Measurements from ENCODE around the genes SMIM38 and FGF3.

GRCh38 chr11:69050134-69050341, 1.3 kb downstream of the TPCN2 start:
- RRBS: no CpG with 5 or more reads among the region's 3 CpGs

DNA sequence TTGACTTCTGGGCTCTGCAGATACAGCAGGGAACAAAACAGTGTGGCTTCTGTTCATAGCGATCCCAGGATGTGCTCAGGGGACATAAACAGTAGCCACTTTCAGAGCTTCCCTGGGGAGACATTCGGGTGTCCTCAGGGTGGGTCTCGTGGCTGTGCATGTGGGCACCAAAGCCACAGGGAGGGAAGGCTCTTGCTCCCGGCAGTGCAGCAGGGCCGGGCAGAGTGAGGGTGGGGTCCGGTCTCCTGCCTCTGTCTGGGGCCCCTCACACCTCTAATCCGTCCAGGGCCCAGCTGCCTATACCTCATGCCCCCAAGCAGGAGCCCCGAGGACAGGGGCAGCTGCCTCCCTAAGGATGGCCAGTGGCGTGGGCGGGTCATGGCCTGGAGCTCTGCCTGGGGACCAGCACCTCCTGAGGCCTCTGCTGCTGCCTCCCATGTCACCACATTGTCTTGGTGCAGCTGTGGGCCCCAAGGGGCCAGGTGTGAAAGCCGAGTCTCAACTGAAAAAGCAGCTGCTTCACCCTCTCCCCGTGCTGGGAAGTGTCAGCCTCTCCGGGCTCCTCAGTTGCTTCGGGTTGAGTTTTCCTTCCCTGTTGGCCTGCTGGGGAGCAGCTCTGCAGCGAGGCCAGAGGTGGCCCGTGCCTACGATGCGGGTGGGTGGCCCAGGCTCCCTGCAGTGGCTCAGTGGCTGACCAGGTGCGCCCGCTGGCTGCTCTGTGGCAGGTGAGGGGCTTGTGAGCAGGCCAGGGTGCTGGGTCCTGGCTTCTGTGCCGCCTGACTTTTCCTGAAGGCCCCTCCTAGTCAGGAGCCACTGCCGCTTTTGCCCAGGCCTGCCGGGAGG, 3.9 kb downstream of the TPCN2 start:
- RRBS: 99% methylated on average over 1 of the region's 23 CpGs

GRCh38 chr11:69067284-69067666, 18.5 kb downstream of the TPCN2 start:
- RRBS: 100% methylated on average over 4 of the region's 15 CpGs

DNA sequence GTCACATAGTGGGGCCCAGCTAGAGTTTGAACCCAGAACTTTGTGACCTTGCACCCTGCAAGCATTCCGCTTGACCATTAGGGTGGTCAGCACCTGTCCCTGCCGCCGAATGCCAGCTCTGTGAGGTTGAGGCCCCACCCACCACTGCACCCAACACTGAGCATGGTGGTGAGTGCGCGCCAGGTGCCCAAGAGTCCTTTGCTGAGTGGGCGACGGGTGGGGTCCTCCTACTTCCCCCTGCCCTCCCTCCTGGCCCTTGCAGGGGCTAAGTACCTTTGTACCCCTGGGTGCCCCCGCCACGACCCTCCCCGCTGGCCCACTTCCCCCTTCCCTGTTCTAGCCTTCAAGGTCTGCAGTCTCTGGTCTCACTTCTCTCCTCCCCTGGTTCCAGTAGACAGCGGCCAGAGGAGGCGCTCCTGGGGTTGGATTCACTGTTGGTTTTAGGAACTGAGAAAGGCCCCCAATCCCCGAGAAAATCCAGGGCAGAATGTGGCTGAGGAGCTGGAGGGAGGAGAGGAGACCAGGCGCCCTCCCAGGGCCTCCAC, 32.2 kb upstream of the SMIM38 start:
- RRBS: no CpG with 5 or more reads among the region's 14 CpGs

DNA sequence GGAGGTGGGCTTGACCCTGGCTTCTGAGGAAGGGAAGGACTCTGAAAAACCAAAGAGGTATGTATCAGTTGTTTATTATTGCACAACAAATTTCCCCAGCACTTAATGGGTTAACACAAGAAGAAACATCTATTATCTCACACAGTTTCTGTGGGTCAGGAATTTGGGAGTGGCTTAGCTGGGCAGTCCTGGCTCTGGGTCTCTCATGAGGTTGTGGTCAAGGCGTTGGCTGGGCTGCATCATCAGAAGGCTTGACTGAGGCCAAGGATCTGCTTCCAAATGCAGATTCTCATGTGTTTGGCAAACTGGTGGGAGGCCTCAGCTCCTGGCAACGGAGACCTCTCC, 17.5 kb upstream of the SMIM38 start:
- RRBS: no CpG with 5 or more reads among the region's 2 CpGs

GRCh38 chr11:69151735-69152188, 4.0 kb upstream of the SMIM38 start:
- RRBS: 20% methylated on average over 1 of the region's 8 CpGs

DNA sequence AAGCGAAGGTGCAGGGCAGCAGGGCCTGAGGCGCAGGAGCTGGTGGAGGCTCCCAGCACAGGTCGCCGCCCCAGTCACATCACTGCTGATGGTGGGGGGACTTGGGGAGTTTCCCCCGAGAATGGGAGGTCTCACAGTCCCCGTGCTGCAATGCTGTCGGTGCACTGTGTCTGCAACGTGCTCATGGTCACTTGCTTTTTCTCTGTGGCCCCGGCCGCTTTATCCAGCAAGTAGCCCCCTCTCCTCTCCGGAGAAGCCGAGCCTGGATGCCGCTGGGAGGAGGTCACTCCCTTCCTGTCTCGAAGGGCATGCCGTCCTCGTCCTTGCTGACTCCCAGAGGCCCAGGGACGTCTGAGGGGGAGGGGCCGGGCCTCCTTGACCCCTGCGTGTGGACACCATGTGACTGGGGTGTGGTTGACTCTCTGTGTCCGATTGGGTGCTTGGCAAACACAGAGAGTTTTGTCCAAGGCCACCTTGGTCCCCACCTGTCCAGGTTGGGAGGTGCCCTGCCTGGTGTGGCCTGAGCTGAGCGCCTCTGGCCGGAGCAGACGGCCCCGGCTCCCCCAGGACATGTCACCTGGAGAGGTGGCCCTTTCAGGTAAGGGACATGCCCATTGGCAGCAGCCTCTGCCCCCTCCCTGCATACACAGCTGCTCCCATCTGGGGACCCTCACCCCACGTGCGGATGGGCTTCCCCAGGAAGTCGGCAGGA, 489 bp upstream of the SMIM38 start:
- RRBS: 100% methylated on average over 1 of the region's 27 CpGs

- RRBS: no CpG with 5 or more reads among the region's 22 CpGs
Measured at GRCh38 chr11:69155802-69156499, at the start of gene SMIM38. SMIM38 (plus strand) TSS chr11:69155935.

GRCh38 chr11:69157090-69157888, 1.6 kb downstream of the SMIM38 start:
- RRBS: 18% methylated on average over 30 of the region's 47 CpGs

DNA sequence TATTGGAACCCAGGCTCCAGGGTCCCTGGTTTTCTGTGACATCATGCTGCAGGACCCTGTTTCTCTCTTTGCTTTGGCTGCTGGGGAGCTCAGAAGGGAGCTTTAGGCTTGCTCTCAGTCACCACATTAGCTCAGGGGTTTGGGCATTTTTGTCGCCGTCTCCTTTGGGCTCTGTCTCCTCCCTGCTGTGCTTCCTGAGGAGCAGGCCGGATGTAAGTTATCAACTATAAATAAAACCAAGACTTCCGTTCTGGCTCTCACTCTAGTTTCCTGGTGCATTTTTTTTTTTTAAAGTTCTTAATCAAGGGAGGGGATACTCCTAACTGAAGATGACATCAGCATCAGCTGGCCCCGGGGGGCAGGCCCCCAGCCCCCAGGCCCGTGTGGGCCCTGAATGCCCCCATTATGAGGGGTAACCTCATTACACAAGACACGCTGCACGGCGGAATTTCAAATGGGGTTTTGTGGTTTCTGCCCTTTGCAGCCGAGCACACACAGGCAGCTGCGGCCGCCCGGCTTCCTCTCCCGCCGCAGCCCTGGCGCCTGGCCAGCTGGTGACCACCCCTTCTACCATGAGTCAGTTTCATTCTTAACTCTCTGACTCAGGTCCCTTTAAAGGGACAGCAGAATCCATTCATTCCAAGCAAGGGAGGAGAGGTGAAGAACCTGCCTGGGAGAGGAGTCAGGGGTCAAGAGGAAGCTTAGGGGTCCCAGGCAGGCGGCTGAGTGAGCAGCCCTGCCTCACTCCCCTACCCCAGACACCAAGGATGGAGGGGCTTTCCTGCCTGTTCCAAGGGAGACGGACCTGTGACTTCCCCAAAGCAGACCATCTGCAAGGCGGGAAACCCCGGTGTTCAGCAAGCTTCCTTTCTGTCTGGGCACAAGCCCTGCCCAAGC, 3.3 kb downstream of the MYEOV start:
- RRBS: no CpG with 5 or more reads among the region's 20 CpGs

- RRBS: no CpG with 5 or more reads among the region's 15 CpGs
Measured at GRCh38 chr11:69297925-69298456, 4.0 kb downstream of the MYEOV start.

DNA sequence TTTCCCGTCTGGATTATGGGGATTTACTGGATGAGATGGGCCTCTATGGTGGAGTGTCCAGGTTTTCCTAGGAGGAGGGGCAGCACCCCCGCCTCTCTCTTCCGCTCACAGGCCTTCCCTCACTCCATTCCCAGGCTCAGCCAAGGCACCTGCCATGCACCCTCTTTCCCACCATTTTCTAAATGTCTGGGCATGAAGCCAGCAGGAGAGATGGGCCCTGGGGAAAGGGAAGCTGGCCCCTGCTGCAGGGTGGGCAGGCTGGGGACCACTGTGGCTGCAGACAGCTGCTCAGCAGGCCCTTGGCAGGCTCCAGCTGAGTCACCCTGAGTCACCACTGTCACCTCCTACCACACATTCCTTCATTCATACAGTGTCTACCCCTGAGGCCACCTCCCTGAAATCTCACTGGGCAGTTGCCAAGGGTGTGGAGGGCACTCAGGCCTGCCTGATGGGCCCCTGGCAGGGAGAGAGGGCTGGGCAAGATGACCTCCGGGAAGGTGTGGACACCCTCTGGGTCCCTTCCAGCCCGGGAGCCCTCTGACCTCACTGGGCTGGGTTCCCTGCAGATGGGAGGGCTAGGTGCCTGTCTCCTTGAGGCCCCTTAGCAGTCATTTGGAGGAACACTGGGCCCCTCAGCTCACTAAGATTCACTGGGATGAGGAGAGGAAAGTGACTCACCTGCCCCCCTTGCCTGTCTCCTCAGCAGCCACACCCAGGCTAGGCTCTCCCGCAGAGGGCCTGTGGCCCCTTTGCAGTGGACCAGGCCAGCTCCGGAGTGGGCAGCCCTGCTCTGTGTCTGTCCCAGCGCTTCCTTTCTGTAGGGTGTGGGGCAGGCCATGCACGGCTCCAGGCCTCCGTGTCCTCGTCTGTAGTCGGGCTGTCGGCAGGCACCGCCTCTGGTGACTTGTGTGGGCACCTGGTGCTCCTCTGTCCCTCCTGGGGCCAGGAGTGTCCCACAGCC, 7.8 kb downstream of the MYEOV start:
- RRBS: no CpG with 5 or more reads among the region's 14 CpGs

DNA sequence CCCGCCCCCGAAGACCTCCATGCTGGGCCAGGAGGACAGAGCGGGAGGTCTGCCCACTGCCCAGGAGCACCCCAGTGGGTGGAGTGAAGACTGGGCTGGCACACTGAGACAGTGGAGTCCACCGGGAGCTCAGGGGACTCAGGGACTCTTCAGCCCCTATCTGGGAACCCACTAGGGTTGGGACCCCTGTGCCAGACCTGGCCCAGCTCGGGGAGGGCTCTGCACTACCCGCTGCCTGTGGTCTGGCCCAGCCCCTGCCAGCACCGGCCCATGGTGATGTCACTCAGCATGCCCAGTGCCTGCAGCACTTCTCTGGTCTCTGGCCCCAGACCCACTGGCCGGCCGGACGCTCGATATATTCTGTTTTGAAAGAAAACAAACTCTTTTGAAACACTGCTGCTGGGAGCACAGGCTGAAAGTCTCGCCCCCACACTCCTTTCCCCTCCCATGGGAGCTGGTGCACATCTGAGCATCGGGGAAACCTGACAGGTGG, 62.8 kb downstream of the MYEOV start:
- RRBS: 17% methylated on average over 2 of the region's 13 CpGs

- RRBS: 60% methylated on average over 4 of the region's 18 CpGs
Measured at GRCh38 chr11:69489259-69489866, 151.6 kb upstream of the CCND1 start.

DNA sequence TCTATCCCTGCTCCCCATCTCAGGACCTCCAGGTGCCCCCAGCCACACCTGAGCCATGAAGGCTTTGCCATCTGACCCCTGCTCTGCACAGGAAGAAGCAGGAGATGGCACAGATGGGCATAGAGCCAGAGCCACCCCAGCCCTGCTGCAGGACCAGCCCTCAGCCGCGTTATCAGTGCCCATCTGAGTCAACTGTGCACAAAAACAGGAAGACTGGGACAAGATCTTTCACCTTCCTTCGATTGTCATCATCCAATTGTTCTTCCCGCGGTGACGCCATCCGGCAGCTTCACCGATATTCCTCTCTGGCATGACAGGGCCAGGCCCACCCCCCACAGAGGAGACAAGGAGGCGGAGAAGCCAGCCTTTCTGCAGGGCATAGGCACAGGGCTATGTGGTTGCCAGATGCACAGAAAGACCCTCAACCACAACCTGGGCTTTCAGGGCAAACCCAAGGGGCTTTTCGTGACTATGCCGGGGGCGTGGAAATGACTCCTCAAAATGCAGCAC, 146.5 kb upstream of the CCND1 start:
- RRBS: no CpG with 5 or more reads among the region's 12 CpGs

DNA sequence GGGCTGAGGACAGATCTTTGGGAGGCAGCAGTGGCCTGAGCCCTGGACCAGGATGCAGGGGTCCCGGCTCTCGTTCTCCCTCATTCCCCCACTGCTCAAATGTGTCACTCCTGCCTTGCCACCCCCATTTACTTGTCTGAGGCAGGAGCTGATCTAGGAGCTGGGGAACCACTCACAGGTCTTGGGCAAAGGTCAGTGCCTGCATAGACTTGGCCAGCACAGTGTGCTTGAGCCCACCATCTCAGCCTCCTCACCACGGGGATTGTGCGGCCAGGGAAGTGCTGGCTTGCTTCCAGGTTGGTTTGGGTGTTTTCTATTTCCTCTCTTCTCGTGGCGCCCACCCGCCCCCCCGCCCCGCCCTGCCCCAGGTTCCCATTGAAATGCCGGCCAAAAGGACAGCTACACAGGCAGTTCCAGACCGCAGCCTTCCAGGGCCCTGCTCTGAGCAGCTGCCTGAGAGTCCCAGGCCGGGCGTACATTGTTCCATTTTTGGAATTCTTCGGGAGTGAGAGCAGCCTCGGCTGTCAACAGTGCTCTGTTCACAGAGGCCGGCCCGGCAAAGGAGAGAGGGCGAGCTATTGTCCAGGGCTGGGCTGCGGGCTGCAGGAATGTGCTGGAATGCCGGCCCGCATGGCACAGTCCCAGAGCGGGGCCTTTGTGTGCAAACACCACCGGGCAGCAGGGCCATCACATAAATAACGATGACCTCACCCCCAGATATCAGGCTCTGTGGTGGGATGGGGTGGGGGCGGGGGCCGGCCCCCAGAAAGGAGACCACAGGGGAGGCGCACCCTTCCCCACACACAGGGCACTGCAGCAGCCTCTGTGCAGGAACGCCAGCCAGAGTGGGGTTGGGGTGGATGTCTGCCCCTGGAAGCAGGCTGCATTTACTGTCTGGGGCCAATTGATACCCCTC, 143.9 kb upstream of the CCND1 start:
- RRBS: 4% methylated on average over 14 of the region's 28 CpGs

DNA sequence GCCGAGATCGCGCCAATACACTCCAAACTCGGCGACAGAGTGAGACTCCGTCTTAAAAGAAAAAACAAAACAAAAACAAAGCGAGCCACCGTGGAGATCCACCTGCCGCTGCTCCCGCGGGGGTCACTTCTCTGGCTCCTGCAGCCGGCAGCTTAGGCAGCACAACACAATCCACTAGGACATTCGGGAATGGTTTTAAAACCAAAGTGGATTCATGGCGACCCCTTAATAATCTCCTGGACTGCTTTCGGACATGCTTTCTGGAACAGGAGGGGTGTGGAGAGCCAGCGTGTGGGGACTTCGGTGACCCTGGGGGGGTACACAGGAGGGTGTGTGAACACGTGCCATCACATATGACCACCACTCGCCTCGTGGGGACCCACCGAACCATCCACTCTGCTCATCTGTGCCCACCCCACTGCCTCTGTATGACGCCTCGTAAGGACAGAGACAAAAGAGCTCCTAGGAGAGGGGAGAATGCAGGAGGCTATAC, 9.0 kb downstream of the LTO1 start:
- RRBS: no CpG with 5 or more reads among the region's 23 CpGs

GRCh38 chr11:69703070-69703881, 546 bp downstream of the FGF19 start:
- RRBS: 1% methylated on average over 13 of the region's 83 CpGs

- RRBS: 7% methylated on average over 7 of the region's 27 CpGs
Measured at GRCh38 chr11:69819264-69819468, at the start of gene FGF3. FGF3 (minus strand) TSS chr11:69819416.

DNA sequence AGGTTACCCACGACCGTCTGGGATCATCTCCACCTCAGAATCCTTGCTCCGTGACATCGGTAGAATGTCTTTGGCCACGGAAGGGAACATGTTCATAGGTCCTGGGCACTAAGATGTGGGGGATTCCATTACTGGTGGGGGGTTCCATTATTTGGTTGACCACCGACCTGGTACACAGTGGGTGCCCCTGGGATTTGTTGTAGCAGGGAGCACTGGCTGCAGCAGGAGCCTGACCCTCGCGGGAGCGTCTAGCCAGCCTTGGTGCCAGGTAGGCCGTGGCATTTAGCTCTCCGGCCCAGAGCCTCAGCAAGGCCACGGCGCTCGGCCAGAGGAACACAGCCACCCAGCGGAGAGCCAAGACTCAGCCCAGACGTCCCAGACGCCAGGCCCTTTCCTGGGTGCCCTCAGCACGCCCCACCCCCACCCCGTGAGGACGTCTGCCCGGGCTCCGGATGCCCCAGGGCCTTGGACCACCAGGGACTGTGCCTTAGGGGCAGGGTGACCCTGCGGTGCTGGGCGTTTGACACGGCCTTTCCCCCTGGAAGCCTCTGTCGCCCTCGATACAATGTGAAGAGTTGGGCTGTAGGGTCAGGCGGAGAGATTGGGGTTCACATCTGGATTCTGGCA, 99.0 kb upstream of the FGF3 start:
- RRBS: no CpG with 5 or more reads among the region's 28 CpGs

Data from AG09309 (cell line).